Frontal cortex (tissue), 2 donors: Measurements from ENCODE around the genes EFNA5 and FER.

GRCh38 chr5:102798850-102799410 lies 43.8 kb downstream of the PAM start:
- RAMPAGE, long total RNA = no peak

DNA sequence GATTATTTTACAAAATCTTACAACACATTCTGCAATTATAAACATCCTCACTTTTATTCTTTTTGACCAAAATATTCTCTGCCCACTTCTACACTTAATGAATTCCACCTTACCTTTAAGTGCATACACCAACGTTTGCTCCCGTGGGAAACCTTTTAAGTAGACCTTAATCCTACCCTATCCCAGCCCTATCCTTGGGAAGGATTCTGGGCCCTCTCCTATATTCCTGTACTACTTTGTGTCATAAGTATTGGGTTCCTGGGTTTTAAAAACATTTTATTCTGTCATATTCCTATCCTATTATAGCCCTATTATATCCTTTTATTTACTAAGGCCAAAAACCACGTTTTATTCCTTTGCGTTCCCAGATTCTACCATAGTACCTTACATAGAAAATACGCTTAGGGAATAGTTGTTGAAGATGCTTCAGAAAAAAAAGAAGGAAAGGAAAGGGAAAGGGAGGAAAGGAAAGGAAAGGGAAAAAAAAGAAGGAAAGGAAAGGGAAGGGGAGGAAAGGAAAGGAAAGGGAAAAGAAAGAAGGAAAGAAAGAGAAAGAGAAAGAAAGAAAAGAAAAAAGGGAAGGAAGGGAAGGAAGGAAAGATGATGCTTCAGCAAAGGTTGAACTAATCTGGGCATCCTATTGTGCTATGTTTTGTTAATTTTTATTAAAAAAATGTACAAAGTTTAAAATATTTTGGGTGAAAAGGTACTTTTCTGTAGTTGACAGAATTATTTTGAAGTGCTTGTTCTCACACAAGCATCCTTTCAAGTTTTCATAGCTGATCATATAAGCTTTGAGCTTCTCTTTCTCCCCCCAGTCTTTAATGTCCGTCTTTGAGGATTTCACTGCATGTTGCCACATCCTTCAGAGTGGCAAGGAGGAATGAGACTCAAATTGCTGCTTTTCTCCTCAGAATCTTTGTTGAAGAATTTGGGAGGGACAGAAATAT lies 131.5 kb downstream of the GIN1 start:
- RAMPAGE, long total RNA = no peak

DNA sequence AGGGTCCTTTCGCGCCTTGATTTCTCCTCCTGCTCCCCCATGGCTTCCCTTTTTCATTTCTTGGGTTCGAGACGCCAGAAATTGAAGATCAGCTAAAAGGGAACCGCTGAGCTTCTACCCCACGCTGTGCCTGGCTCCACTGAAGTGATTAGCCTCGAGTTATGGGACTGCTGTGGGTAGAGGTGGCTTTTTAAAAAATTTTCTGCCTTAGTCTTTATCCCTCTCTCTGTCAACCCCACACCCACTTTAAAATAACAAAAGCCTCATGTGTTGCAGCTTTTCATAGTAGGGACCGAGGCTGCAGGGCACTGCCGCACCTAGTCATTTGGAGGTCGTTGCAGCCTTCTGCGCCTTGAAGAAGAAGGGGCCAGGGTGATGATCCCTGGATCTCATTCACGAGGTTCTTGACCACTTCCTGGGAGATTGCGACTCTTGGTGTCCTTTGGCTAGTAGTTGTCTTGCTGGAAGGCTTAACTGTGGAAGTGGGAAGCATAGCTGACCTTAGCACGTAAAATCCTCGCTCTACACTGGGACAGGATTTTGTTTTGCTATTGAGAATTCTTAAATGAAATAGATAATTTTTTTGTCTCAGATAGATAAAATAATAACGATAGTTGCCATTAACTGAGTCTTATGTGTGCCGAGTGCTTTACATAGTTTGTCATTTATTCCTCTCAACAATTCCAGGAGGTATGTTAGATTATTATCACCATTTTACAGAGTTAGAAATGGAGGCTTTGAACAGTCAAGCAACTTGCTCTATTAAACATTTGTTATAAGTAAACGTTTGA lies 761 bp downstream of the PPIP5K2 start:
- RAMPAGE, long total RNA = no peak

DNA sequence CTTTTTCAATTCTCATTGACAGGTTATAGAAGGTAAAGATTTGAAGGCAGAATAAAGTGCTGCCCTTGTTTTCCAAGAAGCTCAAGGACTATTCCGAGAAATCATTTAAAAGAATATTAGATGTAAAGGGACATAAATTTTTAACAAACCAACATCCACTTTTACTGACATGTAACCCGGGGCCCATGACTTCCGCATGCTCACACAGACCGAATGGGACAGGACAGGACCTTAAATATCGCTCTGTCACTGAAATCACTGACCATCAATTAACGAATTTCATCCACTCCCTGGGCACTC lies 611 bp downstream of the NUDT12 start:
- RAMPAGE, long total RNA = no peak

DNA sequence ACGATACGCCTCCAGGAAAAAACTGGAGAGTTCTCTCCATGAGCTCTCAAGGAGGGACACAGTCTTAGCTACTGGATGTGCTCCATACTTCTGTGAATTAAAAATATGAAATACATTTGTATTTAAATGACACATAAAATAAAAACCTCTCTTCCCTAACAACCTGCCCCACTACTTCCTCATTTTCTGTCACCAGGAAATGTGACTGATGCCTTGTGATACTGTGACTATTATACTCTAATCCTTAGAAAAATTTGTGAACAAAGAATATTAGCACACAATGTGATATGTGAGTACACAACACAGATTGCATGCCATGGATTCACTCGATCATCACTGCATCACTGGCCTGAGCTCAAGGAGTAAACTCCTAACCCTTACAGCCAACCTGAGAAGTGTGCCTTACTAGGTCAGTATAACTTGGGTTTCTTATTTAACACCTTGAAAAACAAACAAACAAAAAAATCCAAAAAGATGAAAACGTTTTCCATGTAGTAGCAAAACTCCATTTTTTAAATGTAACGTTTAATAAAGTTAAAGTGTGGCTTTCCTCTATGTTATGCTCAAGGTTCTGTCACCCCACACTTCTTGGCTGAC lies 280.9 kb downstream of the EFNA5 start:
- RAMPAGE, long total RNA = no peak

GRCh38 chr5:107474851-107475520 lies 195.8 kb downstream of the EFNA5 start:
- RAMPAGE, long total RNA = no peak

DNA sequence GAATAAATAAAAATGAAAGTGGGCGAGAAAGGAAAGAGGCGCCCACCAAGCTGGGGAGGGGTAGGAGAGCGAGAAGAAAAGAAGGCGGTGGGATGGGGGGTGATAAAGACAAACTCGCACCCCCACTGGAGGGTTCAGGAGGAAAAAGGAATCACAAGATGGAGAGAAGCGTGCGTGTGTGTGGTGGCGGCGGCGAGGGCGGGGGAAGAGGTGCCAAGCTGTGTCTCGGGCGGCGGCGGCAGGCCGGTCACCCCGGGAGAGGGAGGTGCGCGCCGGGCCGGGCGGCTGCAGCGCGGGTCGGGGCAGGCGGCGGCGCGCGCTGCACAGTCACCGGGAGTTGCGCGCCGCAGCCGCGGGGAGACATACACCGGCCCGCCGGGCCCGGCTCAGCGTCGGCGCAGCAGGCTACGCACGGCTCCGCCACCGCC lies at the start of gene EFNA5:
EFNA5 (minus strand) TSS at position 212 of the 428 bp plus-strand sequence.
- RAMPAGE, long total RNA = no peak

DNA sequence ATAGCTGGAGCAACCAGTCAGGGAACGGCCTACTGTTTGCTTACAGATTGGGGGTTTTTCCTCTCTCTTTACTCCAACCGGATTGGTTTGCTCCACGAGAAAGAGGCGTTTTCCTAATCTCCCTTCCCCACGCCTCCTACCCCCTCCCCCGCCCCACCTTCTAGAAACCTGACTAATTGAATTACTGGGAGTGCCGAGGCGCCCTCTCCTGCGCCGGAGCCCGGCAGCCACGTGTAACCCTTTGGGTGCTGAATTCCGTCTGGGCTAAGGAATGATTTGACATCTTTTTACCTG lies 1.8 kb upstream of the EFNA5 start:
- RAMPAGE, long total RNA = no peak

DNA sequence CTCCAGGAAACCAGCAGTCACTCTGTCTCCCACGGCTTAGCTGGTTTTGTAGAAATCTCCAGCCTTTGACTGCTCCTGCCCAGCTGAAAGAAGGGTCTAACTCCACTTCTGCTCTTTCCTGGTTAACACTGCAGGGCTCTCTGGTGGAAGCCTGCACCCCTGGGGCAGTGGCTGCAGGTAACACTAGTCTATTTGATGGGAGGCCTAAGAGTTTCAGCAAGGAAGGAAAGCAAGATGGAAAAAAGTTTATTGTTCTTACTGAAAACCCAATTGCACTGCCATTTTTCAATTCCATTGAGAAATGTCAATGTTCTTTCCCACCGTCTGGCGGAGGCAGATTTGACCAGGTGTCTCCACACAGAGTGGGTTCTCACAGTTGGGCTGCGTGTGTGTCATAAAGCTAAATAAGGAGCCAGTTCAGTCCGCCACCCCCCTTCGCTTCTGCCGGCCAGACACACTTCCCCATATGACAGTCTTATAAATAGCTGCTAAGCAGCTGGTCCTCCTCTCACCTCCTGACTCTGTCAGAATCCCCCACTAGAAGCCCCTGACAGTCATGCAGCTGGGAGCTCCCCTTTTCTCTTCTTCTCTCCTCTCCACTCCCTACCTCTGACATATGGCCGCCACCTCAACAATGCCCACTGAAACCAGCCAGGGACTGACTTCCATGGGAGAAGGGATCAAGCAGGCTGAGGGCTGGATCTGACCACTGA lies 141.7 kb upstream of the EFNA5 start:
- RAMPAGE, long total RNA = no peak

DNA sequence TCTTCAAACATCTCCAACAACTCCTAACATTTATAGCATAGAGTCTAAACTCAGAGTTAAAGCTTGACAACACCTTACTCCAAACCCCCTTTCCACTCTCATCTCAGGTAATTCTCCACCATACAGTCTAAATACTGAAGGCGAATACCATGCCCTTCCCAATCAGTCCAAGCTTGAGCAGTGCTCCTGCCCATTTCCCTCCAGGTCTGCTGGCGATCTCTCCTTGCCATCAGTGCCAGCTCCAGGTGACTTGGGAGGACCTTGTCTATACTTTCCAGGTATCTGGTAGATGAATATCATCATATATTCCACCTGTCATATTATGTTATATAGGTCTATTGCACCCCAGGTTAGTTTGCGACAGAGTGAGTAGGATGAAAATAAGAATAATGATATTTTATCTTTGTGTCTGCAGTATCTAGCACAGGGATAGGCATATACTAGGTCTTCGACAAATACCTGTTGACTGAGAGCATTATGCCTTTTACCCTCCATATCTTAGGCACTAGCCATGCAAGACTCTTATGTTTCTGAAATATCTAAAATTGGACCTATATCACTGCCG lies 328.2 kb upstream of the EFNA5 start:
- RAMPAGE, long total RNA = no peak

DNA sequence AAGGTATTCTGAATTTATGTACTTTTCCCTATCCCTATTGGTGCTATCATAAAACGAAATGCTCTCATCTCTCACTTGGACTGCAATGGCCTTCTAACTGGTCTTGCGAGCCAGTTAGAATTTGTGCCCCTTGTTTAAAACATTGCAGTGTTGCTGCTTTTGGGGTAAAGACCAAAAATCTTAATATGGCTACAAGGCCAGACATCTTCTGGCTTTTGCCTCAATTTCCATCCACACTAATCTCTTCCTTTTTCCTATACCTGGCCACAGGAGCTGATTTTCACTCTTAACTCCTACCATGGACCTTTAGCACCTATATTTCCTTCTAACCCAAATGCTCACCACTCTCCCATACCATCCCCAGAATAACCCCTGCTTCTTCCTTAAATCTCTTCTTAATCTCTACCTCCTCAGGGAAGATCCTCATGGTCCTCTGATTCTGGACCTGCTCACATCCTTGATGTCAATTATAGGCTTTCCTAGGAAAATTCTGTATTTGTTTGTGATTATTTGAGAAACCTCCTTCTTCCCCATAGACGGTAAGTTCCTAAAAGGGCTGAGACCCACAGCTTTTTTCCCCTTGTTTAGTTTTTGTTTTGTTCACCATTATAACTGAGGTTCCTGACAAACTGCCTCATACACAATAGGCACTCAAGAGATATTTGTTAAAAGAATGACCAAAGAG lies 292.6 kb downstream of the FBXL17 start:
- RAMPAGE, long total RNA = no peak

DNA sequence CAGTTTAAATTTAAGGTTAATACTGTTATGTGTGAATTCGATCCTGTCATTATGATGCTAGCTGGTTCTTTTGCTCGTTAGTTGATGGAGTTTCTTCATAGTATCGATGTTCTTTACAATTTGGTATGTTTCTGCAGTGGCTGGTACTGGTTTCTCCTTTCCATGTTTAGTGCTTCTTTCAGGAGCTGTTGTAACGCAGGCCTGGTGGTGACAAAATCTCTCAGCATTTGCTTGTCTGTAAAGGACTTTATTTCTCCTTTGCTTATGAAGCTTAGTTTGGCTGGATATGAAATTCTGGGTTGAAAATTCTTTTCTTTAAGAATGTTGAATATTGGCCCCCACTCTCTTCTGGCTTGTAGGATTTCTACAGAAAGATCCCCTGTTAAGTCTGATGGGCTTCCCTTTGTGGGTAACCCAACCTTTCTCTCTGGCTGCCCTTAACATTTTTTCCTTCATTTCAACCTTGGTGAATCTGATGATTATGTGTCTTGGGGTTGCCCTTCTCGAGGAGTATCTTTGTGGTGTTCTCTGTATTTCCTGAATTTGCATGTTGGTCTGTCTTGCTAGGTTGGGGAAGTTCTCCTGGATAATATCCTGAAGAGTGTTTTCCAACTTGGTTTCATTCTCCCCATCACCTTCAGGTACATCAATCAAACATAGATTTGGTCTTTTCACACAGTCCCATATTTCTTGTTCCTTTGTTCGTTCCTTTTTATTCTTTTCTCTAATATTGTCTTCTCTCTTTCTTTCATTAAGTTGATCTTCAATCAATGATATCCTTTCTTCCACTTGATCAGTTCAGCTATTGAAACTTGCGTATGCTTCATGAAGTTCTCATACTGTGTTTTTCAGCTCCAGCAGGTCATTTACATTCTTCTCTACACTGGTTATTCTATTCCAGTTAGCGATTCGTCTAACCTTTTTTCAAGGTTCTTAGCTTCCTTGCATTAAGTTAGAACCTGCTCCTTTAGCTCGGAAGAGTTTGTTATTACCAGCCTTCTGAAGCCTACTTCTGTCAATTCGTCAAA lies 170.3 kb downstream of the FBXL17 start:
- RAMPAGE, long total RNA = no peak

DNA sequence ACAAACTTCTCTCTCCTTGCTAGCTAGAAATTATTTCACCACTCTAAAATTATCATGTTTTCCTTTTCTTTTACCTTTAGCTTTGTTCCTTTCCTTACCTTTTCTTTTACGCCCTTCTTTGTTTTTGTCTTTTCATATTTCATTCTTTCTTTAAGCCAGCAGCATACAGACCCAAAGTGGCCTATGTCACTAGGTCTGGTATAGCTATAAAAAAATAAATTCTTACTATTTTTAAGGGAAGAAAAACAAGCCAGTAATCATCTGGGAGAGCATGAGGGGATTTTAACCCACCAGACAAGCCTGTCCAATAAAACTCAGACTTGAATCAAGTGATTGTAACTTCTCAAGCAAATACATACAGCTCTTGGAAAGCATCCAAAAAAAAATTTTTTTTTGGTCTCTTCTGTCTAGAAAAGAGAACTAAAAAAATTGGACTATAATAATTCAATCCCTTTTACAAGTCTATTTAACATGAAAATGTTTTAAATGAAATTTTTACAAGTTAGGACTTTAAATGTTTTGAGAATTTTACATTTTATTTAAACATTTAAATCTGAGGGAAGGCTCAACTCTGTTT lies 61.7 kb downstream of the FBXL17 start:
- RAMPAGE, long total RNA = no peak

- RAMPAGE, long total RNA = no peak
Observed at GRCh38 chr5:108381064-108381583, 774 bp downstream of the FBXL17 start.

- RAMPAGE, long total RNA = no peak
Observed at GRCh38 chr5:108735718-108736386, 11.8 kb upstream of the FER start.

DNA sequence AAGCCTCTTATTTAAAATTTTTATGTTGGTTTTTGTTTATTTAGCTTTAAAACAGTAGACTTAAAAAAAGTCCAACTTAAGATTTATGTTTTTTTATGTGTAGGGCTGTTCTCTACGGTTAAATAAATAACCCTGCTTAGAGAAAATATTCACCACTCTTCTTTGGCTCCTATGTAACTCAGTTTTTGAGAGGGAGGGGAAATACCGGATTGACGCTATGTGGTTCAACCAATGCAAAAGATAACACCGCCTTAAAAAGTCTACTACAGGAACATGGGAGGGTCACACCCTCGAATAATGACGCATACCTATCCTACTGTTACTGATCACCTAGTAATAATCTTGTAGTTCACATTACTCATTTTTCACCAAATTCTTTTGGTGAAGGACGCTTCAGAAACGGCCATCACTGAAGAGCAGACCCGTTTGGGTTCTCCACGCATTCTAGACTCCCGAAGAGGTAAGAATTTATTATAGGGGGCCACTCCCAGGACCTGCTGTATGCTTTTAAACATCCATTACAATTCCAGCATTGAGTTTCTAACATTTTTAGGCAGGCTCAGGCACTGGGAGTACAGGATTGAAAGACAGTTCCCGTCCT lies at the start of gene FER:
FER (plus strand) TSS at position 357 of the 601 bp plus-strand sequence.
- RAMPAGE, long total RNA = no peak

DNA sequence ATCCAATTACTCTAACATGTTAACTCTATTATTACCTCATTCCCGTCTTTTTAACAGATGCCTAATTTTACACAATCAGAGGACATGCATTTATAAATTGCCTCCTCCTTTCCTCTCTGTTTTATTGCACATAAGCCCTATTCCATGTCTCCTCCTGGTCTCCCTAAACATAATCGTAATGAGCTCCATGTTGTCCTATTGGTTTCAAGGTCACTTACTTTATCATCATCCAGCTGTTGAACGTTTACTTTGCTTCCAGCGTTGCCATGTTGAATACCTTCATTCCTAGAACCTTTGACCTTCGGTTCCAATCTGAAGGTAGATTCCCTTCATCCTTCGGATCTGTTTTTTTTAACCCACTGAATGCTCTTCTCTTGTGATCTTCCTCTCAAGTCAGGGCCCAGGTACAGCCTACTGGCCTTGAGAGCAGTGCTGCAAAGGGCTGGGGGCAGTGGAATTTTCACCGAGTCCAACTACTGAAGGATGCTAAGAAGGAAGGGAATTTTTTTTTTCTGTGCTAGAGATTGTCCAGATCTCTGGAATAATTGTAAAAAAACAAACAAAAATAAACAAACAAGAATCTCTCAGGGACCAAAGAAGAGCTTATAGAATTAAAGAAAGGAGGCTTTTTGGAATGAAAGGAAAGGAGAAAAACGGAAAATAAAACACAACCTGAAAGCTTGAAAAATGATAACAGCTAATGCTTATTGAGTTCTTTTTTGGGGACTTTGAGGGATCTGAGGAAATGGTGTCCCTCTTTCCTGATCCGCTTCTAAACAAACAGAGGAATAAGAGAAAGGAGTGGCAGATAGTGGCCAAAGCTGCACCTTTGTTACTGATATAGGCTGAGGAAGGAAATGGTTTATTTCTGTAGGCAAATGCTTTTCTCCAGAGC lies 84.1 kb downstream of the PJA2 start:
- RAMPAGE, long total RNA = no peak

- RAMPAGE, long total RNA = no peak
Observed at GRCh38 chr5:109693346-109693932, 3.7 kb downstream of the MAN2A1 start.

GRCh38 chr5:109743826-109744088 lies 54.0 kb downstream of the MAN2A1 start:
- RAMPAGE, long total RNA = no peak

DNA sequence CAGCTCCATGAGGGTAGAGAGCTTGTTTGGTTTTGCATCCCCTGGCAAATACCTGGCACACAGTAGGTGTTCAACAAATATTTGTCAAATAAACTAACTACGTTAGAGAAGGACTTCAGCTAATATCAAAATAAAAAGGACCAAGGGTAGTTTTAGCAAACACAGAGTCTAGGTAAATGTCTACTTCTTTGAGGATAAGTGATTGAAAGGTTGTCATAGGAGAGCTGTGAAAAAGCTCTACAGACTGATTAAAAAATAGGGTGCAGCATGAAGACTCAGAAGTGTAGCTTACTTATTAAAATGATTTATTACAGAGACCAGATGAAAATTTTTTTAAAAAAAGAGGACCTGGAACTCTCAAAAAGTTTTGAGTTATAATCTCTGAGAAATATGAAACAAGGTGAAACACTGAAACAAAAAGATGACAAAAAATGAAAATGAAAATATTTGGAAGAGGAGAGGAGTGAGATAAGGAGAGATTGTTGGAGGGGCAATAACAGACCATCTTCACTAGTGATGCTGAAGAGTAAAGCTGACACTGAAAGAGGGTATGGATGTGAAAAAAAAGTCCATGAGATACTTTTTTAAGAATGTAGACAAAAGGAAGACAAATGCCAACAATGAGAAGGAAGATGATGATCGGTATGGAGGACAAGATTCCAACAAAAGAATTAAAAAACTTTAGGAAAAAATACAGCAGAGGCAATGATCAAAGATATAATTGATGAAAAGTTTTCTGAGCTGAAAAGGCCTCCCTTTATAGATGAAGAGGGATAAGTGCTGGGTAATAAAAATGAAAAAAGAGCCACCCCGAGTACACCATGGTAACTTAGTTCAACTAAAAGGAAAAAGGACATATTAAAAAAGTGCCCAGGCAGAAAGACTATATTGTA lies 107.4 kb downstream of the MAN2A1 start:
- RAMPAGE, long total RNA = no peak